ENCODE results near the genes PDZK1, TXNIP, HJV and NBPF12.

- PRO-cap: no peak
Observed at GRCh38 chr1:120665017-120665723, 58.6 kb upstream of the NOTCH2NLR start.

- PRO-cap: no peak
Observed at GRCh38 chr1:121000896-121001228, 111.3 kb downstream of the PPIAL4A start.

GRCh38 chr1:121051921-121052376 lies 132.2 kb downstream of the FAM72B start:
- PRO-cap: no peak

DNA sequence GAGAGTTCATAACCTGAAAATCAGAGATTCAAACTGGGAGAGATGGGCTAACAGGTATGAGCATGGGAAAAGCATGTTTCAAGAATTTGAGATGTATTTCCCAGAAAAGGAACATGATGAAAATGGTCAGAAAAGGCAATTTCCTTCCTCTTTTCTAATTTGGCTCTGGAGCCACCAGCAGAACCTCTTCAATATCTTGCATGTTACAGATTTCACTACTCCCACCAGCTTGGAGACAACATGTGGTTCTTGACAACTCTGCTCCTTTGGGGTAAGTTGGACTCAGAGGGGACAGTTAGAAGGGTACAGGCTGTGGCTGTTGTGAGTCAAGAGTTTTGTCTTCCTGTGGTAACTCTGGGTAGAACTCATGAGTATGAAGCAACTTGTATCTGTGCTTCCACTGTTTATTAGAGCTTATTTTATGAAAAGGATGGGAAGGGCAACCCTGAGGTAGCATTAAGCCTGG lies 97.0 kb downstream of the FAM72B start:
- PRO-cap: no peak

DNA sequence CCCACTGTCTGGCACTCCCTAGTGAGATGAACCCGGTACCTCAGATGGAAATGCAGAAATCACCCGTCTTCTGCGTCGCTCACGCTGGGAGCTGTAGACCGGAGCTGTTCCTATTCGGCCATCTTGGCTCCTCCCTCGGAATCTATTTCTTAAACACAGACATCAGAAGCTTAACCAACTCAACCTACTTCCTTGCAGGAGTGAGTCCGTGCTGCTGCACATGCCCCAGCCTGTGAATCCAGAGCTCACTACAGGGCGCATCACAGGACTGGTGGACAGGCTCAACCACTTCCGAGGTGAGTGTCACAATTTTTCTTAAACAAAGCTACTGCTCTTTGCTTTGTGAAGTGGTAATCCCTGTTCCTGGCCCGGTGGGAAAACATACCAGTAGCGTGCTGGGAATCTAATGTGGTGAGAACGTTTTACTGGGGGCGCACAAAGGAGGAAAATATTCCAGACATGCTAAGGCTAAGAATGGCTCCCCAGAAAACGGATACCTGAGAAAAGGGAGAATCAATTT lies 353.4 kb downstream of the SRGAP2C start:
- PRO-cap: no peak

DNA sequence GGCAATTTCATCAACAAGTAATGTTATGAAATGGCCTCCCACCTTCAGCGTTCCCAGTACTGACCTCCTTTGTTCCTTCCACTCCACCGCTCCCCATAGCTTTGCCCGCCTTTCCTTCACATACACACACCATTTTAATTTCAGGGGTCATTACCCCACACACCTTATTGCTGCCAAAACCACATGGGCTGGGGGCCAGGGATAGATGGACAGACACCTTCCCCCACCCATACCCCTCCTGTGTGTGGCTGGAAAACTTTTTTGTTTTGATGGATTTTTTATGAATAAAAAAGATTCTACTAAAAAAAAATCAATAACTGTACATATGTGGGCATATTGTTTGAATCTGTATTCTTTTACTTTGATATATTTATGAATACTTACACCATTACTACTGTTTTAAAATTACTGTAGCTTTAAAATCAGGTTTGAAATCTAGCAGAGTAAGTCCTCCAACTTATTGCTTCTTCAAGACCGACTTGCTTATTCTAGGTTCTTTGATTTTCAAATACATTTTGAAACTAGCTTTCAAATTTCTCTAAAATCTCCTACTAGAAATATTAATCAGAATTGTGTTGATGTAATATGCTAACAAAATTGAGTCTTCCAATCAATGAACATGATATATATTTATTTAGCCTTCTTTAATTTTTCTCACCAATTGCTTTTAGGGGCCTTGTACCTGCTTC lies 18.4 kb downstream of the NBPF15 start:
- PRO-cap: no peak

DNA sequence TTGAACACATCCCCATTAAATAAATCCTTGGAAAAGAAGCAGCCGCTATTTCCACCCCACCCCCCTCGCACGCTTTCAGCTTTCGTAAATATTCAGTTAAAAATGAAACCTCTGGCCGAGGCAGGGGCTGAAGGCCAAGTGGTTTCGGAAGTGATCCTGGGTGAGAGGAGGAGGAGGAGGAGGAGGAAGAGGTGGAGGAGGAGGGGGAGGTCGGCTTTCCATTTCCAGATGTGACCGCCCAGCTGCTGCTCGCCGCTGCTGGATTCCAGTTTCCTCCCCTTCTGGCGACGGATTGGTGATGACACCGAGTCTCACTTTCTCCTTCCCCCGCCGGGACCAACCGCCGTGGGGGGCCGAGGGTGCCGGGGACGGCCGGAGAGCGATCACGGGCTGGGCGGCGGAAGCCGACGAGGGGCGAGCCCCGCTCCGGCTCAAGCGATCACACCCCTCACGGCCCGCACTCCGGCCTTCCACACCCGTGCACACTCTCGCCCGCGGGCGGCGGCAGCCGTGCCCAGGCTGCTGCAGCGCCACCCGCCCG lies 26.2 kb downstream of the PPIAL4D start:
- PRO-cap: no peak

GRCh38 chr1:145707110-145707986 lies at the start of gene PDZK1:
TSS of gene PDZK1 (minus strand) at chr1:145707368.
- PRO-cap: bidirectional peak, plus-strand start at chr1:145707495, minus-strand start at chr1:145707362

DNA sequence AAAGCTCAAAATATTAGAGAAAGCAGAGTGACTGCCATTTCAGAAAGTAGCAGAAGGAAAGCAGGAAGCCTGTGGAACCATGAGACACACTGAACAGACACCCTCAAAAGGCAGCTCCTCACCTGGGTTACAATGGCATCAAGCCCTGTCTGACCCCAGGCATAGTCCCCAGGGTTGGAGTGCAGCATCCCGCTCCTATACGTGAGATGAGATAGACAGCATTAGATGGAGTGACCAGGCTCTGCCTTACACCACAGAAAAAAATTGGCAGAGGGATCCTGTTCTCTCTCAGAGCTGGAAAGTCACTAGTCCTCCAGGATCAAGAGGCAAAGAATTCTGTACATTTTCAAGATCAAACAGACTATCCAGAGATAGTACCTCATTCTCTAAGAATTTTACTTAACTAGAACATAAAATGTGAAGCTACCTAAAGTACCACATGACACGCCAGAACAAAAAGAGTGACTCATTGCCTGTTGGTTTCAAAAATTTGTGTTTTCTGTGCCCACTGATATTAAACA lies 32.1 kb downstream of the CD160 start:
- PRO-cap: no peak

GRCh38 chr1:145949128-145949816 lies 8.5 kb downstream of the LIX1L start:
- PRO-cap: no peak

- PRO-cap: bidirectional peak, plus-strand start at chr1:145962780, minus-strand start at chr1:145962576
Observed at GRCh38 chr1:145962377-145963609, 1.6 kb downstream of the ANKRD34A start.

DNA sequence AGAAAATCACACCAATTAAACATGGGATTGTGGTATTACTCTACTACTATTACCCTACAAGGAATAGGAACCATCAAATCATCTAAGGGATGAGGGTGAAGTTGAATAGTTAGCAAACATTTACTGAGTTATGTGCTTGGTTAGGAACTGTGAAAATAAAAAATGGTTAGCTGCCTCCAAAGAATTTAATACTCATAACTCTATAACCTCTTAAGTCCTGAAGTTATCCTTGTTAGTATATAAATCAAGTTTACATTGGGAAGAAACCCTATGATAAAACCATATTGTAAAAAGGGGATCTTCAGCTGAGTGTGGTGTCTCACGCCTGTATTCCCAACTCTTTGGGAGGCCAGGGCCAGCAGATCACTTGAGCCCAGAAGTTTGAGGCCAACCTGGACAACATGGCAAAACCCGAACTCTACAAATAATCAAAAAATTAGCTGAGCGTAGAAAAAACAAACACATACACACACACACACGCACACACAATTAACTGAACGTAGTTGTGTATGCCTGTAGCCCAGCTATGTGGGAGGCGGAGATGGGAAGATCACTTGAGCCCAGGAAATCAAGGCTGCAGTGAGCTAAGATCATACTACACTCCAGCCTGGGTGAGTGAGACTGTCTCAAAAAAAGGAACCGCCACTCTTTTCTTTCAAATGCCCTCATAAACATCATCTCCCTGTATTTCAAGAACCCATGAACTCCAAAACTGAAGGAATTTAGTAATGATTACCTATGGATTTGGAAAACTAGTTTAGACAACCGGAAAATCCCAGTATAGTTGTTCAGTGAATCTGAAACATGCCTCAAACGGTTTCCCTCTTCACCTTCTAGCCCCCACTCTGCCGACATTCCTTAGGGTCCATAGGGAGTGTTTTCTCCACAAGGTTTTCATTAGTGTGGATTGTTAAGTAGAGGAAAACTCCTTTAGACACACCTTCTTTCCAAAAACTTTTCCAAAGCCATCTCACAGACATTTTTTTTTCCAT lies 4.6 kb downstream of the TXNIP start:
- PRO-cap: no peak

DNA sequence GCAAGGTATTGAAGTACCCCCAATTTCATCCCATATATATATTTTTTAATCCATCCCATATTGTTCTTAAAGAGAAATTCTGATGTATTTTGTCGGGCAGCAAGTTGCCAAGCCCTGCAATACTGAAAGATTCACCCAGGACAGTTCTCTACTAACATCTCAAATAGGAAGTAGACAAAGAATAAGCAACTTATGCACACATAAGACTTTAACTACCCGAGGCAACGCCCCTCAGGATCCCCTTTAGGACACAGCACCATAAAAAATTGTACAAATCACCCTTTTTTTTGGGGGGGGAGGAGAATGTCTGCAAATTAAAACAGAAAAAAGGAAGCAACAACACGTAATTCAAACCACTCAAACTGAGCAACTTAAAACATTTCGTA lies 824 bp downstream of the TXNIP start:
- PRO-cap: no peak

DNA sequence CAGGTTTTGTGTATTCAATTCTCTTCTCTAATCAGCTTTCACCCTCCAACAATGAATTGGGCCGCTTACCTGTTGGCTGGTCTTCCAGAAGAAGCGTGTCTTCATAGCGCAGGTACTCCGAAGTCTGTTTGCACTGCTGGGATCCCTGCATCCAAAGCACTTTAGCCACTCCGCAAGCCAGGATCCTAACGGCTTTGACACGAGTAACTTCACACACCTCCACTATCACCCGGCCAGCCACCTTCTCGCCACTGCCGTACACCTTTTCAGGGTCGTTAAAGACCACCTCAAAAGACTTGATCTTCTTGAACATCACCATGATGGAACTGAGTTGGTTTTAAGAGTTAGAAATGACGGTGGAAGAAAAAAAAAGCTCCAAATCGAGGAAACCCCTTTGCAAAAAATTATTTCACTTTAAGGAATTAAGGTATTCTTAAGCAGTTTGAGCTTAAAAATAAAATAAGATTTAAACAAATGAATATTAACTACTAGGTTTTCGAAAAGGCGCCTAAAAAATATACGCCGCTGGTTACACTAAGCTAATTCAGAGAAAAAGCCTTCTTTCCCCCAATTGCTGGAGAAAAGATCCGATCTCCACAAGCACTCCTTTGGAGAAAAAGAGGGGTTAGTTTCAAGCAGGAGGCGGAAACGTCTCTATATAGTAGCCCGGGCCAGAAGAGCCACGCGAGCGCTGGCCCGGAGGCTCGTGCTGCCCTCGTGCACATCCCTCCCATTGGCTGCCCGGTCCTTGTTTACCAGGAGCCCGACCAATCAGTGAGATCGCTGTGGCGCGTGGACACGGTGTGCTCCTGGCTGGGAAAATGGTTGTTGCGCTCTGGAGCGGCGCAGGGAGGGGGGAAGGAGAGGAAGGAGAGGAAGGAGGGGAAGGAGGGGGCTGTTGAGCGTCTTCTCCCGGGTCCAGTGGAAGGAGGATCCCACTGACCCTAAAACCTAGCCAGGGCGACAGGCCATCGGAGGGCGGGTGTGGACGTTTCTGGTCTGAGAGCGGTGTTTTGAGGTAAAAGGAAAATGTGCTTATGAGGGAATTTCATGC lies at the start of gene TXNIP:
Gene TXNIP (minus strand): TSS at position 632 of the 1,054 bp plus-strand sequence.
- PRO-cap: bidirectional peak, plus-strand start at position 825 of the sequence, minus-strand start at position 608 of the sequence

- PRO-cap: no peak
Observed at GRCh38 chr1:146021576-146022228, at the start of gene HJV. TSS of gene HJV (minus strand) at chr1:146021735.

- PRO-cap: unidirectional peak, plus-strand start at chr1:146938365; unidirectional peak, plus-strand start at chr1:146938448; unidirectional peak, plus-strand start at chr1:146938588; unidirectional peak, plus-strand start at chr1:146938781
Observed at GRCh38 chr1:146937943-146938912, at the start of gene NBPF12. TSS of gene NBPF12 (plus strand) at chr1:146938324.

DNA sequence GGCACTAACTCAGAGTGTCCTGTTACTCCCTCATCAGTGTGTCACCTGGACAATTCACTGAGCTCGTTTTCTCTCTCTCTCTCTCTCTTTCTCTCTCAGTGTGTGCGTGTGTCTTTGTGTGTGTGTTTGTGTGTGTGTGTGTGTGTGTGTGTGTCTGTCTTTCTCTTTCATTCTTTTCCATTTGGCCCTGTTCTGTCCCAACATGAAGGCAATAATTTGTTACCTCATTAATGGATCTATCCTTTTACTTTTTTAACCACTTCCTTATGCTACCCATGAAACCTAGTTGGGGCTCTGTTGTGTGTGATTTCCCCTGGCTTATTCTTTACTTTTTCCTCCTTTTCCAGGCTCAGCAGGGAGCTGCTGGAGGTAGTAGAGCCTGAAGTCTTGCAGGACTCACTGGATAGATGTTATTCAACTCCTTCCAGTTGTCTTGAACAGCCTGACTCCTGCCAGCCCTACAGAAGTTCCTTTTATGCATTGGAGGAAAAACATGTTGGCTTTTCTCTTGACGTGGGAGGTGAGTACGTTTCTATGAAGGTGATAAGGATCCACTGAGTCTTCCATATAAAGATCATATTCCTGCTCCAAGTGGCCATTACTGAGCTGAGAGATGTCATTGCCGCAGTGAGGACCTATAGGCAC lies 49.6 kb downstream of the NBPF12 start:
- PRO-cap: no peak

DNA sequence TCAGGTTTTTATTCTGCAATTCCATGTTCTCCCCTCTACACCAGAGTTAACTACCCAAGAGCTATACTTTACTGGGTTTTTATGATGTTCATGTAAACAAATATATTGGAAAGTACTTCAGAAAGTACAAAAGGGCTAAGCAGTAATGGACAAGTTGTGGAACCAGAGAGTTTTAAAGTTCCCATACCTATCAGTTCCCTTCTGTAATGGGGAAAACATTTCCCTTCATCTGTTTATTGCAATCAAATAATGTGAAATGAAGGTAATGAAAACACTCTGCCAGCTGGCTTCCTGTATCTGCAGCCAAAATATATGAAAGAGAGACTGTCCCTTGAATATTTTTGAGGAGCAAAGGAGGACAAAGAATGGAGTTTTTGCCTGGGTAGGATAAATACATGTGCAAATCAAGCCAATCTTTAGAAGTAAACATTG lies 9.9 kb downstream of the FMO5 start:
- PRO-cap: no peak

- PRO-cap: no peak
Observed at GRCh38 chr1:147284178-147284681, 41.7 kb downstream of the CHD1L start.

DNA sequence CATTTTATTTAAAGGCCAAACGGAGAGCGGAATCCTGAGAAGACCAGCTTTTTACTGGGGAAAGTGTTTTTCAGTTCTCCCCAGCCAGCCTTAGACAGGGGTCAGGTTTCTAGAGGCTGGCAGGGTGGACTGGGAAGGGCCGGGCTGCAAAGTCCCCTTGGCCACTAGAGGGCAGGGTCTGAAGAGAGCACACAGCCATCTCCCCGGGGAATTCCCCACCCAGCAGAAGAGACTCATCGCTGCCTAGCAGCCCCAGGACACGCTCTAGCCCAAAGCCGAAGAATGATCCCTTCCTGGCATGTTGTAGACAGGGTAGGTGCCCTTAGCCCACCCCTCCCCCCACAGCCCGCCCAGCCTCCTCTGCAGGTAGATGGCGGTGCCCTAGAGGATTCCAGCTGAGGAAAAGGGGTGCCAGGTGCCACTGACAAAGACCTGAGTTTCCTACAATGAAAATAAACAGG lies 29.5 kb downstream of the ACP6 start:
- PRO-cap: no peak